HGPS cell (cell line): ENCODE data around the gene PIWIL4.

GRCh38 chr11:91790605-91790809 is 434.1 kb upstream of the FAT3 start:
- RRBS: no CpG with 5 or more reads among the region's 2 CpGs

DNA sequence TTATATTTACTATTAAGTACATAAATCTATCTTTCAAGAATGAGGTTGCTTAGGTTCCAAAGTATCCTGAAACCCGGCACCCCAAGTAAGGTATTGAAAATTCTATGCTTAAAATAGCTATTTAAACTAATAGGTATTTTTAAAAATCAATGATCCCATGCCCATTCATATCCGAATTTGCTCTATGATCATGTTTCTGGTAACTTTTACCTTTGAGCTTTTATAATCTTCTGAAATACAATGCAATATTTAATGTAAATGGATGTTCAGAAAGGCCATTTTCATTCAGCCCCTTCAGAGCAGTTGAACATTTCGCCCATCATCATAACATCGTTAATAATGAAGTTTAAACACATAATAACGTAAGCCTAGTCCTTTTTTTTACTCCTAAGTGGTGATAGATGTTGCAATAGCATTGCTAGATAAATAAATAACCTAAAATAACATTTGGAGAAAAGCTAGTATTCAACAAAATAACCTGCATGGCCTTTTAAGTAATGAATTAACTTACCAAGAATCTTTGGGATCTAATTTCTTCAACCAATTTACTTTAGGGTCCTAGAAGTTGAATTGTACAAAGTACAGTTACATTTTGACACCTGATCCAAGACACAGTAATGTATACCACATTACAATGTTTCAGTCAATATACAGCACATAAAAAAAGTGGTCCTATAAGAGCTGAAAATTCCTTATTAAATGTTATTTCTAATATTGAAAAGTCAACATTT is 9.9 kb downstream of the TAF1D start:
- RRBS: no CpG with 5 or more reads among the region's 5 CpGs

DNA sequence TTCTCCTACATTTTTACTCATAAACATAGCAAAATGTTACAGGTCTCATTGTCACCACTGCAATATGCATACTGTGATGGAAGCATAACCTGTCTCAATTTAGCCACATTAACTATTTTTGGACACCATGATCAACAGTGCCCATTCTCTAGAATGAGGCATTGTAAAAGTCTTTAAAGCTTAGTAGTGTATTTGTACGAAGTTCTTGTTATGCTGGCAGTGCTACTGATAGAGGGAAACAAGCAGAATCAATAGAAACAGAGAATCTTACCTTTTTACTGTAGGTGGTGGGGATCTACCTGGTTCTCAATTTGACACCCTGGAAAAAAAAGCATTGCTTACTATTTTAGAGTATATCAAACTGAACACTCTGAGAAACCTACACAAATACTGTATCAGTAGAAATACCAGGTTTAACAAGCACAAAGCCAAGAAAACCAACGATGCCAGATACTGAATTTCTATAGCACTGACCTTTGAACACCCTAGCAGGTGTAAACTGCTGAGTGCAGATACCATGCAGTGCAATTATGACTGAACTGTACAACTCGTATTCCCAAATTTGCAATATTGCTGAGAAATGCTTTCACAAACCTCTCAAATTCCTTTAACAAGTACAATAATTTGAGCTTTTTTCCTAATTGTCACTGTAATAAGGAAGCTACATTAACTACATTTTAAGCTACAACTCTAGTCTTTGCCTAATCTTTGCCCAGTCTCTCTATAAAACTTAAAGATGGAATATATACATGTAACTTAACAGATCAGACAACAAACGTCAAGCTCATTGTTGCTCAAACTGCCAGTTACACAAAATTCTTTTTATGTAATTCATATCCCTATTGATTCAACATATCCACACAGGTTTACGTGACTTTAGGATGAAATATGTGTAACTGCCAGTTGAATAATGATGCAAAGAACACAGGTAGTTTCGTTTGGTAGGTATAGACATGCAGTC is 9.0 kb downstream of the TAF1D start:
- RRBS: no CpG with 5 or more reads among the region's 6 CpGs

- RRBS: no CpG with 5 or more reads among the region's 1 CpG
Observed at GRCh38 chr11:93735691-93736703, 5.3 kb downstream of the TAF1D start.

- RRBS: no CpG with 5 or more reads among the region's 9 CpGs
Observed at GRCh38 chr11:94130585-94131293, 2.1 kb downstream of the PANX1 start.

DNA sequence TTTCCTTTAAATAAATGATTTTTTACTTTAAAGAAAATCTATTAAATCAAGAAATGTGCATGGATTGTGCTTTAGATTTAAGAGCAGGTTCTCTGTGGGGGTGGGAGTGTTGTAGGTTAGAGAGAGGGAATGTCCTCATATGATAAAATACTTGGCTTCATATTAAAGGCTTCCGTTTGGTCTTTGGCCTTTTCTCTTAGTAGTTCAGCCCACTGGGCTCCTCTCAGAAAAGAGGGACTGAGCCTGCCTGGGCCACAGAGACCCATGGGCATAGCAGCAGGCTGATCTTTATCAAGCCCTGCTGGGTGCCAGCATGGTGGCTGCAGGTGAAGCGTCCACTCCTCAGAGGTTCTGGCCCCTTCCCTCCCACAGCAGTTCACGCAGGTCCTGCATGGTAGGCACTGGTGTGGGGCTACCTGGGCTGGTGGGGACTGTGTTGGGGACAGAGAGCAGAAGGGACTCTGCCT is 4.2 kb downstream of the PANX1 start:
- RRBS: no CpG with 5 or more reads among the region's 3 CpGs

- RRBS: no CpG with 5 or more reads among the region's 4 CpGs
Observed at GRCh38 chr11:94513527-94514017, 1.3 kb downstream of the C11orf97 start.

DNA sequence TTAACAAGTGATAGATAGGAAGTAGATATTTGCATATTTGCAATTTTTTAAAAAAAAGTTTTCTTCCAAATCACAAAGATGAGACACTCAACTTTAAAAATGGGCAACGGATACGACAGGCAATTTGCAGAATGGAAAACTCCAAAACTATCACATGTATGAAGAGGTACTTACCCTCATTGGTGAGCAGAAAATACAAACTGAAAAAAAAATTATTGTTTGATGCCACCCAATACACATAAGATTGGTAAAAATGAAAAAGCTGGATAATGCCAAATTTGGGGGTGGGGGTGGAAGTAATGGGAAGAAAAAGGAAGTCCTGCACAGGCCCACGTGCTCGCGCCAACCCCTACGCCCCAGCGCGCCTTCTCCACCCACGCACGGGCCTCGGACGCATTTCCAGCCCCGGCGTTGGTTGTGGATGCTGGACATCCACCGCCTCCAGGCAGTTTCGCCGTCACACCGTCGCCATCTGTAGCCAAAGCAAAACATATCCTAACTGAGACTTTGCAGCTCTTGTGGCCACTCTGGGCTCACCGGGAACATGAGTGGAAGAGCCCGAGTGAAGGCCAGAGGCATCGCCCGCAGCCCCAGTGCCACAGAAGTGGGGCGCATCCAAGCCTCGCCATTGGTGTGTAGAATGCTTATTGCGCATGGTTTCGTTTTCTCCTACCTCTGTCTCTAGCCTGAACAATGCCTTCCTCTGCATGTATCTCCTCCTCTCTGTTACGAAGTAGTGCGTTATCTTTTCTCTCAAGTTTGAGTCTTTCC is at the start of gene PIWIL4:
Gene PIWIL4, plus strand, starts transcription at position 394 of the 771 bp plus-strand sequence.
- RRBS: no CpG with 5 or more reads among the region's 29 CpGs

GRCh38 chr11:94650072-94650574 is 83.0 kb downstream of the PIWIL4 start:
- RRBS: no CpG with 5 or more reads among the region's 4 CpGs

DNA sequence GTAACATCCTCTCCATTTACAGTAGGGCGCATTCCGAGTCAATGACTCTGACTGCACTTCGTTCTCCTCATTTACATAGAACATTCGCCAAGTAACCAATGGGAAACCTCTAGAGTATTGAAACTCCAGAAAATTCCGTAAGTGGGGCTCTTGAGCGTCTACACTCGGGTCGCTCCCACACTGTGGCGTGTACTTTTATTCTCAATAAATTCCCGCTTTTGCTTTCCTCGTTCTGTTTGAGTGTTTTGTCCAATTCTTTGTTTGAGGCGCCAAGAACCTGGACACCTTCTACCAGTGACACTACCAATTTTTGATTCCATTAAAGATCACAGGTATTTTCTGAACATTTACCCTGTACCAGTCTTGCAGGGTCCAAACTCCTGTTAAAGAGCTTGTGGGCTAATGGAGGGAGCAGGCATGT is 90.1 kb downstream of the PIWIL4 start:
- RRBS: no CpG with 5 or more reads among the region's 12 CpGs

- RRBS: no CpG with 5 or more reads among the region's 7 CpGs
Observed at GRCh38 chr11:94732583-94733201, 35.5 kb upstream of the AMOTL1 start.

GRCh38 chr11:94926530-94927305 is 46.6 kb downstream of the CWC15 start:
- RRBS: no CpG with 5 or more reads among the region's 6 CpGs

GRCh38 chr11:95172549-95173508 is 58.2 kb downstream of the SESN3 start:
- RRBS: no CpG with 5 or more reads among the region's 10 CpGs

DNA sequence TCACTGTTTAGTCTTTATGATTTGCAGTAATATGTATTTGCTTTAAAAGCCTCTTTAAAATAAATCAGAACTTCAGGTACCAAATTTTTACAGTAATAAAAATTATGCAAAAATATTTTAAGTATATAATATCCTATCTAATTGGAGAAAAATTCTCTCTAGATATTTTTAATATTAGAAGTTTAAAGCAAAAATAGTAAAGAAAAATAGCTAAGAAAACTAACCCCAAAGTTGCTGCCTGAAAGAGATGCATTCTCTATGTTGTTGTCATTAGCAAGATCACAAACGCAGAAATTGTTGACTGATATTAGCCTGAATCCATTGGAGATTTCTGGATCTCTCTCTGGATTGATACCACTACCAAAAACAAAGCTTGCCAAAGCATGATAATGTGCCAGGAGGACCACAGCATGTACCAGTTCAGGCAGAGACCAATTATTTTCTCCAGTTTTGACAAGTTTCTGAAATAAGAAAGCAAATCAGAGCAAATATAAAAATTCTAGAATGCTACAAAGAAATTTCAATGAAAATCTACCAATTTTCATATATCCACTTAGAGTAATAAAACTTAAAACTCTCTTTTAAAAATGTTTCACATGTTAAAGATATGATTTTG is 45.9 kb downstream of the SESN3 start:
- RRBS: no CpG with 5 or more reads among the region's 1 CpG

GRCh38 chr11:95191255-95191650 is 39.7 kb downstream of the SESN3 start:
- RRBS: no CpG with 5 or more reads among the region's 5 CpGs

GRCh38 chr11:95232151-95232786 is 1.3 kb upstream of the SESN3 start:
- RRBS: 19% methylated on average over 3 of the region's 32 CpGs

- RRBS: 81% methylated on average over 3 of the region's 9 CpGs
Observed at GRCh38 chr11:95256226-95256913, 25.4 kb upstream of the SESN3 start.

DNA sequence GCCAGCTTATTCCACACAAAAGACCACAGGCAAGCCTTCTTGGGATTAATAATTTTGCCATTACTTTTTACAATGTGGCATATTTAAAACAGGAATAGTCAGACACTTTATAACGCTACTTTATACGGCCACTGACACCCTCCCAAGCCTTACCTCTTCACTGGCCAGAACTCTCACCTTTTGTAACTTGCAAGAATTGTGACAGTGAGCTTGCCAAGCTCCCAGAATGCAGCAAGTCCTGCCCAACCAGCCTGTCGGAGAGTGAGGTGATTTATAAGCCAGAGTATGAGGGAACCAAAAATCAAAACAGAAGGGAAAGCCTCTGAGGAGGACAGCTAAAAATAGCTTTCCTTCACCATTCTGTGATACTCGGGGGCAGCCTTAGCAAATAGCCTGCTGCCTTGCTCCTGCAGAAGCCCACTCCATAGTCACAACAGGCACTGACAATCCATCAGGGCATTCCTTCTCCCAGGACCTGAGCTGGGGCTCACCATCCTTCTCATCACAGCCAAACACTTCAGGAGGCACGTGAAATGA is 229.7 kb downstream of the FAM76B start:
- RRBS: no CpG with 5 or more reads among the region's 5 CpGs

GRCh38 chr11:95682353-95682692 is 107.3 kb downstream of the FAM76B start:
- RRBS: no CpG with 5 or more reads among the region's 1 CpG

- RRBS: no CpG with 5 or more reads among the region's 5 CpGs
Observed at GRCh38 chr11:95715517-95716500, 73.8 kb downstream of the FAM76B start.